AG09309 (cell line): ENCODE data around the gene EIF3B.

DNA sequence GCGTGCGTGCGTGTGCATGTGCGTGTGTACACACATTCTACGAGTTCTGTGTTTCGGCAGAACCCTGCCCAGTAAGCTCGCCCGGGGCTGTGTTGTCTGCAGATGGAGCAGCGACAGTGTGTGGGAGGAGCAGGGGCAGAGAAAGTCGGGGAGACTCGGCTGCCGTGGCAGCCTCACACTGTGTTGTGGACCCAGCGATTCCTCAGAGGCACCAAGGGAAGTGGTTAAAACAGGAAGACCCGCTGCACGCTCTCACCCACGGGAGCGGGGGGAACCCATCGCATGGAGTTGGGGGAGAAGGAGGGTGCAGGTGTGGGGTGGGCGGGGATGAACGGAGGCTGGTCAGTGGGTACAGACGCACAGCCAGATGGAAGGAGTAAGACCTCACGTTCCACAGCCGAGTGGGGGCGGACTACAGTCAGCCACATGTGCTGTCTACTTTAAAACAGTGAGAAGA is 250.2 kb downstream of the ELFN1 start:
- RRBS: no CpG with 5 or more reads among the region's 24 CpGs

GRCh38 chr7:1928405-1928950 is 258.4 kb downstream of the ELFN1 start:
- RRBS: no CpG with 5 or more reads among the region's 18 CpGs

- RRBS: no CpG with 5 or more reads among the region's 9 CpGs
These were observed 272.1 kb downstream of the ELFN1 start for GRCh38 chr7:1942185-1942490.

GRCh38 chr7:2018567-2019249 is 214.0 kb downstream of the MAD1L1 start:
- RRBS: no CpG with 5 or more reads among the region's 18 CpGs

GRCh38 chr7:2193145-2193676 is 39.5 kb downstream of the MAD1L1 start:
- RRBS: no CpG with 5 or more reads among the region's 19 CpGs

DNA sequence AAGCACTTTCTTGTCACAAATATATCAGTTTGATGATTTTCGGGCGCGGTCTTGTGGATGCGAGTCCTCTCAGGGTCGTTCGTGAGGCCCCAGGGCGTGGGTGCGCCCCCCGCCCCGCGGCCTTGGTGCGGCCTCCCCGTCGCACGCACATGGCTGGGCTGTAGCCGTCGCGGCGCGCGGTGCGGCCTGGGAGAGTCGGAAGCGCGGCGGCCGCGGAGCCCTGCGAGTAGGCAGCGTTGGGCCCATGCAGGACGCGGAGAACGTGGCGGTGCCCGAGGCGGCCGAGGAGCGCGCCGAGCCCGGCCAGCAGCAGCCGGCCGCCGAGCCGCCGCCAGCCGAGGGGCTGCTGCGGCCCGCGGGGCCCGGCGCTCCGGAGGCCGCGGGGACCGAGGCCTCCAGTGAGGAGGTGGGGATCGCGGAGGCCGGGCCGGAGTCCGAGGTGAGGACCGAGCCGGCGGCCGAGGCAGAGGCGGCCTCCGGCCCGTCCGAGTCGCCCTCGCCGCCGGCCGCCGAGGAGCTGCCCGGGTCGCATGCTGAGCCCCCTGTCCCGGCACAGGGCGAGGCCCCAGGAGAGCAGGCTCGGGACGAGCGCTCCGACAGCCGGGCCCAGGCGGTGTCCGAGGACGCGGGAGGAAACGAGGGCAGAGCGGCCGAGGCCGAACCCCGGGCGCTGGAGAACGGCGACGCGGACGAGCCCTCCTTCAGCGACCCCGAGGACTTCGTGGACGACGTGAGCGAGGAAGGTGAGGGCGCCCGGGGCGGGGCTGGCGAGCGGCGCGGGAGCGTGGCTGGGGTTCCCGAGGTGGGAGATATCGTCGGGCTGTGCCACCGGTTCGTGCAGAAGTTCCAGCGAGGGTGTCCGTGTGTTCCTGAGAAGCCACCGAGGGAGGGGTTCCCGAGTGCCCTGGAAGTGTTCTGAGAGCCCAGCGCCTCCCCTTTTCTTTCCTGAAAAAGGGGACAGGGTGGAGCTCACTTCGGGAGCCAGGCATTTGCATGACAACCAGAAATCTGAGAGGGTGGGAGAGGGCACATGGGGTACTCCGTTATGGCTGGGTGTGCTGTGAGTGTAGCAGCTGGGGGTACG is at the start of gene EIF3B:
Gene EIF3B, plus strand, starts transcription at position 150 of the 1,084 bp plus-strand sequence.
- RRBS: 1% methylated on average over 55 of the region's 126 CpGs

GRCh38 chr7:2406446-2407205 is 3.2 kb downstream of the CHST12 start:
- RRBS: no CpG with 5 or more reads among the region's 19 CpGs

DNA sequence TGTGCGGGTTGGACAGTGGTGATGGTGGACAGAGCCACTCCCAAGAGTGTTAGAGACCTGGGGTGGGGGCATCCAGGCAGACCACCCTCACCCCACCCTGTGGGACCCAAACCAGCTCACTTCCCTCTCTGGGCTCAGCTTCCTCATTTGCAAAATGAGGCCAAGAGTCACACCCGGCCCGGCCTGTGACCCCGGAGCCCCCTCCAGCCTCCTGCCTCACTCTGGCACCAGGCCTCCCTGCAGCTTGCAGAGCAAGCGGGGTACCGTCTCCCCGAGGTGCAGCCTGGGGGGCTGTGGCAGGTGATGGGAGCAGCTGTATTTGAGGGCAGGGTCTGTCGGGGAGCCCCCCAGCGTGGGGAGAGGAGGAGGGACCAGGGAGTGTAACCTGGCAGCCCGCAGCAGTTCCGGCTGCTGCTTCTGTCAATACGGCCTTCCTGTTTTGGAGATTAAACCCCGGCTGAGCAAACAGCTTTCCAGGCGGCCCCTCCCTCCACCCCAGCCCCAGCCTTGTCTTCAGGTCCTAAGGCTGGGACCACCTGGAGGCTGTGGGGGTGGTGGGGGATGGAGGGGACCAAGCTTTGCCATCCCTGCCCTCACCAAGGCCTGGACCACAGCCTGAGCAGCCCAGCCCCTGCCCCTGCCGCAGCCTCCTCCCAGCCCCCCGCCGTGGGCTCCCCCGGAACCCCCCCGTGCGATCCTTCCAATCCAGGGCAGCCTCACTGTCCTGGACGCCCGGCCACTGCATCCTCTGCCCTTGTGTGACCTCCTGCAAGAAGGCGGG is 8.2 kb upstream of the LFNG start:
- RRBS: 66% methylated on average over 6 of the region's 23 CpGs

- RRBS: 95% methylated on average over 2 of the region's 41 CpGs
These were observed 12.7 kb downstream of the BRAT1 start for GRCh38 chr7:2542254-2543433.

DNA sequence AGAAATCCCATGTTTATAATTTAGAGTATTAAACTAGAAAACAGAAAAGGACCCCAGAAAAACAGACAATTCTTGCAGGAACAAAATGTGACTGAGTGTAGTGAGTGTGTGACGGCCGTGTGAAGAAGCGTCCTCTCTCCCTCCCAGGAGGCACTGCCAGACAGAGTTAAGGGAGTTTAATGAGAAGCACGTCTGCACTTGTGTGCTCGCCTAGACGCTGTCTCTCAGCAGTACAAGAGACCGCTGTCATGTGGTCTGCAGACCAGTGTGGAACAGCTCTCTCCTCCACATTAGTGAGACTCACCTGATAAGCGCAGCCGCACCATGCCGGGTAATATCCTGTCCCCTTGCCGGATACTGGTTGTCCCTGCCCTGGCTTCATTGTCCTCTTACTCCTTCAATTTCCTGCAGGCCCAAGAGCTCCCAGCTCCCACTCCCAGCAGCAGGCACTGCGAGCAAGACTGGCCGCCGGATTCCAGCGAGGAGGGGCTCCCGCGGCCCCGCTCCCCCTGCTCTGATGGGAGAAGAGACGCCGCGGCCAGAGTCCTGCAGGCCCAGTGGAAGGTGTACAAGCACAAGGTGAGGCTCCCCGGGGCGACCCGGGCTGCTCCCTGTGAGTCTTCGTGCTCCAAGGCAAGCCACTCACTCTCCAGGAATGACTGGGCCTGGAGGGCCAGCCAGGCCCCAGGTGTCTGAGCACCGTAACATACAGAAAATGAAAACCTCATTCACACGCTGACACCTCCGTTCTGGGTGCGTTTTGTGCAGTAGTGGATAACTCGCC is 33.5 kb upstream of the TTYH3 start:
- RRBS: 70% methylated on average over 5 of the region's 30 CpGs

- RRBS: 96% methylated on average over 6 of the region's 35 CpGs
These were observed 7.4 kb downstream of the TTYH3 start for GRCh38 chr7:2638854-2639823.

- RRBS: 90% methylated on average over 2 of the region's 24 CpGs
These were observed 20.8 kb downstream of the TTYH3 start for GRCh38 chr7:2652347-2653173.

- RRBS: no CpG with 5 or more reads among the region's 7 CpGs
These were observed 22.1 kb downstream of the TTYH3 start for GRCh38 chr7:2653919-2654309.

- RRBS: 77% methylated on average over 4 of the region's 14 CpGs
These were observed 27.6 kb downstream of the TTYH3 start for GRCh38 chr7:2659297-2659786.

GRCh38 chr7:2667855-2668512 is 20.0 kb upstream of the AMZ1 start:
- RRBS: no CpG with 5 or more reads among the region's 6 CpGs

- RRBS: no CpG with 5 or more reads among the region's 19 CpGs
These were observed 25.4 kb downstream of the AMZ1 start for GRCh38 chr7:2713246-2713922.

DNA sequence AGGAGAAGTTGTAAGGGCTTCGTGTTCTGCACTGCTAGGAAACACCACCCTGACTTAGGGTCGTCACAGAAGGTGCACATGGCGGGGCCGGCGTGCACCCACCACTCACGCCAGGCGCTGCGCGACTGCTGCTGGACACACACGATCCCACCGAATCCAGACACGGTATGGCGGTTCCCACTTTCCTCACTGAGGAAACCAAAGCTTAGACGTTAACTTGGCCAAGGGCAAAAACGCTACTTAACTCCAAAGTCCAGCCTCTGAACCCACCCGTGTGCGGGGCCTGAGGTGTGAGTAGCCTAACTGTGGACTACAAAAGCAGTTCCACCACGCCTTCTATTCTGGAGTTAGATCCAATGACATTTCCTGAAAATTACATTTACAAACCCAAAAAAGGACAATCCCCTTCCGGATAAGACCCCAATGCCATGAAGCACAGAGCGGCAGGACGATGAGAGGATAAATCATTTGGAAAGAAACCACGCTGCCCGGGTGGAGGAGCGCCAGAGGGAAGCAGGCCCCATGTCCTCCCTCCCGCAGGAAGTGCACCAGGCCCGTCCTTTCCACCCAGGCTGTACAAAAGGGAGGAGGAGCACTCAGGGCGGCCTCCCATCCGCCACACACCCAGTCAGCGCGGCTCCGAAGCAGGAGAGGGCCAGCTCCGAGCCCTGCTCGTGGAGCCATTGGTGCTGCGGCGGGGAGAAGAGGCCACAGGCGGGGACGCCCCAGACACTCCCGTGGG is 74.4 kb downstream of the AMZ1 start:
- RRBS: 98% methylated on average over 4 of the region's 38 CpGs

DNA sequence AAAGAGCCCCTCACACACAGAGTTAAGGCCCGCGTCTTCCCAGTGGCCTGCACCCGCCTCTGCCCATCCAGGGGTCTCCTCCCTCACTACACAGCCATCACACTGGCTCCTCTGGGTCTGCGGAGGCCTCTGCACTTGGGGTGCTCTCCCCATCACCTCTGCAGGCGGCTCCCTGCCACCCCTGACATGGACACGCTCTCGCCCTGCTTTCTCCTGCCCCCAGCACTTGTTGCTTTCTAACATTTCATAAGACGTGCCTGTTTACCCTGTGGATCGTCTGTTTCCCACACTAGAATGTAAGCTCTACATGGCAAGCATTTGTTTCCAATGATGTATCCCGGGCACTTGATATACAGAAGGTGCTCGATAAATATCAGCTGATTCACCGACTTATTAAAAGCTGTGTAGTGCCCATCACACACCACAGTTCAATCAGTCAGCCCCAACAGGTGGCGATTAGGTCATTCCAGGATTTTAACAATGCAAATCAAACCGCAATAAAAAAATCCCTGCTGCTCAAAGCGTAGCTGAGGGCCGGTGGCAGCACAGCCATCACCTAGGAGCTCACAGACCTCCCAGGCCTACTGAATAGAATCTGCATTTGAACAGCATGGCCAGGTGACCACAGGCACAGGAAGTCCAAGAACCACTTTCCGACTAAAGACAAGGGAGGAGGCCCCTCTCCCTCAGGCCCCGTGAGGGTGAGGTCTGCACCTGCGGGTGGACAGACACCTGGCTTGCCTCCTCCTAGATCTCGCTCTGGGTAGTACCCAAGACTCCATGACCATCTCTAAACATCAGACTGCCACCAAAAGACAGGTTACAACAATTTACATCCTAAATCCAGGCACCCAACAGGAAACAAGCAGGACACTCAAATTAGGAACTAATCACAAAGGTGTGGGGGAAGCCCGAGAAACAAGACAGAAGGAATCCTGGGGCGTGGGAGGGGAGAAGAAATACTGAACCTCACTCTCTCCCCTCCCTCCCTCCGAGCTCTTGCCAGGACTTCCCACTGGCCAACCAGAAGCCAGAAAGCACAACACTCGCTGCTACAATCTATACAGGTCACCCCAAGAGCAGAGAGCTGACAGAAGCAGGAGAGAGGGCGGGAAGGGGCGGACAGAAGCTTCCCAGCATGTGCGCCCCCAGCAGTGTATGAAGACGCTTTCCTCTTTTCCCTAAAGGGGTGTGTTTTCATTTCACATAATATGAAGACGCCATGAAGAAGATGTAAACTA is 19.4 kb downstream of the GNA12 start:
- RRBS: no CpG with 5 or more reads among the region's 29 CpGs

- RRBS: no CpG with 5 or more reads among the region's 7 CpGs
These were observed 29.7 kb upstream of the GNA12 start for GRCh38 chr7:2873658-2874301.